Daoy (cell line): ENCODE results near the genes DLAT and TTC12.

- RAMPAGE, long total RNA, result no peak
Observed at GRCh38 chr11:108895777-108896155, 230.9 kb downstream of the DDX10 start.

DNA sequence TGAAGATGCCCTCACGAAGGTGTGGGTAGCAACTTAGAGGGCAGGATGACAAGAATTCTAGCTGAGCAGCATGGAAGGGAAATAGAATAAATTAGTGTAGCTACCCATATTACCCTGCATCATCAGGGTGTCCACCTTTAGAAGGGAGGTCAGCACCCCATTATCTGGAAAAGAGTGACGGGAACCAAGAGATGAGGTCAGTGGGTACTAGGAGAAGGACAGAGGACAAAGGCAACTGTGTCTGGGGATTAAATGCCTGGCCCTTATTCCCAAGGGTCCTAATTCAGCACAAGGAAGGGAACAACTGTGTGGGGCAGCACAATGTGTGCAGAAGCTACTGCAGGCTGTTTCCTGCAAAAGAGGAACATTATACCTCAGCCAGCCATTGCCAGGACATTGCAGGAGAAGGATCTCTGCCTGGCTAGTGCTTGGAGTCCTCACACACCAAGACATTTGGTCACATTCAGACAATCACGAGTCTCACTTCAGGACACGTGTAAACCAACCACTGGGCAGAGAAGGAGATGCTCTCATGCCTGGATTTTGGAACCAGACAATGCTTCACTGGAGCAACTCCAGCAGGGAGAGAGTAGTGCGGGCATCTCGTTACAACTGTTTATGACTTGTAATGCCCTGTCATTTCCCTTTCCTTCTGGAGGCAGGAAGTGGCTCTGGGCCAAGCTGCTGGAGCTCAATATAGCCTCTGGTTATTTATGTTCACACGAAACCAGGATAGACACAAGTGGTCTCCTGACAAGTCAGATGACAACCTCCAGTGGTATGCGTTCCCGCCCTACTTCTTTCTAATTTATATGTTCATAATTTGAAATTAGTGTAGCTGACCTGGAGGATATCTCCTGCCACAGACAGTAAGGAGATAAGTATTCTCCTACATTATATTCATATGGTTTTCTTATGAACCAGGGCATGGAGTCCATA lies 24.0 kb upstream of the ZC3H12C start:
- RAMPAGE, long total RNA, result no peak

GRCh38 chr11:110237451-110237846 lies 59.0 kb downstream of the RDX start:
- RAMPAGE, long total RNA, result no peak

DNA sequence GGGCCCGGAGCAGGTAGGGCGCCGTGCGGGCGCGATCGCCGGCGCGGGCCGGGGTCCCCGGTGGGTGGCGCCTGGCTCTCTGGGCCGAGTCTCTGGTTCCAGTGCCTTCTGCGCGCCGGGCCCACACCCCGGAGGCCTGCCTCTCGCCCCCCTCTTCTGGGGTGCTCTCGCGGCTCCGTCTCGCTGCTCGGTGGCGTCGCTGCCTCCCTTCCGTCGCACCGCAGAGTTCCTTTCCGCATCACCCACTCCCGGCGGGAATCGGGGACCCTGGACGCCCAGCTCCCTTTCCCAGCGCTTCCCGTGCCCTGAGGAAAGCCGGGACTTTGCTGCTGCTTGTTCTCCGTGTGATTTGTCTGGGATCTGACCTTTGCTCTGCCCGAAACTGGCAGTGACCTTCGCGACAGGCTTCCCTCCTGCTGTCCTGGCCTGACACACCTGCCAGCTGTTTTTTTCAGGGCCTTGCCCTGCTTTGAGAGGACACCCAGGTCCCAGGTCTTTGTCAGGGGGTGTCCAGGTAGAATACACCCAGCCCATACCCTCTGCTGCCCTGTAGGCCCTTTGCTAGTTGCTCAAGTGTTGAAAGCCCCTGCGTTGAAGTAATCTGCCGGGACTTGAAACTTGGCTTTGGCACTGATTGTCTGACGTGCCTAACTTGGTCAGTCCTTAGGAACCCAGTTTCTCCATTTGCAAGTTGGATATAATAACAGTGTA lies 700 bp downstream of the FDX1 start:
- RAMPAGE, long total RNA, result no peak

DNA sequence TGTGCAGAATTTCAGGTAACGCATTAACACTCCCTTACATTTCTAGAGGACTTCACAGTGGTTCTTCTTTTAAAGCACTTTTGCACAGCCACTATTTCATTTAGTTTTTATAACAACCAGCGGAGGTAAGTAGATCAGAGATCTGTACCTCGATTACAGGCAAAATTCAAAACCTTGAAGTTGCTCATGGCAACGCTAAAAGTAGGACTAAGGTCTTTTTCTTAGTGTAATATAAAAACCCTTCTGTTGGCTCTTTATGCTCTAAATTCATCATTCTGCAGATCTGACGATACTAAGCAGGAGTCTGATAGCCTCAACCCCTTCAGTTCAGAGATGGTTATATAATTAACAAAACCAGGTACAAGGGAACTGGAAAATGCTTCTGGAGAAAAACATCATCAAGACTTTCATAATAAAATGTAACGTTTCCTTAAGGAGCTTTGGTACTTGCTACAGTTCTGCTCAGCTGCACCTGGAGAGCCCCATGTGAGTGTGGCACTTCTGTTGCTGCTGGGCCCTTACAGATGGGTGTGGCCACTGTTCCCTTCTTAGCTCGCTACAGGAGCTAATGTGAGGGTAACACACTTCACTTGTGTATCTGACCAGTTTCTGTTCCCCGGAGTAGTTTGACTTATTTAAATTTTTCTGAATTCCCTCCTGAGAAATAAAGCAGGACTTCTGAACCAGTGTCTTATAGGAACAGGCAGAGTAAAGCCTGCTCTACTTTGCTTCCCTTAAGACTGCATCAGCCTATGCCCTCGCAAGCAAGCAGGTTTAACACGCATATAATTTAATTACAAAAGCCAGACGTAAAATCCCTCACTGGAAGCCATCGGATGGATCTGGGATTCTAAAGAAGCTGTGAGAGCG lies 3.9 kb downstream of the POU2AF3 start:
- RAMPAGE, long total RNA, result no peak

- RAMPAGE, long total RNA, result no peak
Observed at GRCh38 chr11:111302957-111304026, 4.9 kb downstream of the POU2AF3 start.

DNA sequence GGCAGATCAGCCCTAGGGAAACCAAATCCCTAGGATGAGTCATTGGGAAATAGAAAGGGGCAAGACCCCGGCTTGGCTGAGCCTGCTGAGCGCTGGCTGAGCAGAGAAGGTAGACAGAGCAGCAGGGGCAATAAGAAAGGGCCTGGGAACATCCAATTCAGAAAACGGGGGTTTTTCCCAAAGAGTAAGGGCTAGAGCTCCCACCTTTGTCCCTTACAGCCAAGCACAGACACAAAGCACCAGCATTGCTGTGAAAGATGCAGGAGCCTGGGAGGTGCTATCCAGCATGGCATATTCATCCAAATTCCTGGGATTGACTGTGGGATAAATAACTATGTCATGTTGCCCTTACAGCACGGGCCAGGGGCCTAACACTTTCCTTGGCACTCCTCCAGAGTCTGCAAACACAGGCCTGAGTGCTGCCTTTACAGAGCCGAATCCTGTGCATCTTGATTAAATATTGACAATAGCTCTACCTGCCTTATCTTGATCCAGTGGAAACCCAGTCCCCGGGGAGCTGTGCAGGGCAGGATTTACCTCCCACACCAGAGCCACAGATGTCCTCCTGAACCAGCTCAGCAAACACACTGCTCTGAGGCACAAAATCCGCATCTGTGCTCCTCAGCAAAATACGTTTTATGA lies 36.2 kb downstream of the POU2AF3 start:
- RAMPAGE, long total RNA, result no peak

DNA sequence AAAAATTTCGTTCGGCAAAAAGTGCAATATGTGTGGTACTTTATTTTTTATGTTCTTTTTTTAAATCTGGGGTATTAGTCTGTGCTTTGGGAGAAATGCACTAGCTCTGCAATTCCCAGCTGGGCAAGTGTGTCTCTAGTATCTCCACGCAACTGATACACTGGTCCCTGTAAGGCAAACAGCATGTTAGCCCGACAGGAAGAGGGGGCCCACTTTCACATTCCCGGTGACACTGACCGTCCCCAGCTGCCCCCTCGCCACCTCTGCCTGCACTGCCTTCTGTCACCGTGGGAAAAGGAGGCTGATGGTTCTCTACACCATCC lies 39.3 kb downstream of the PPP2R1B start:
- RAMPAGE, long total RNA, result no peak

GRCh38 chr11:111736094-111736422 lies 30.1 kb downstream of the PPP2R1B start:
- RAMPAGE, long total RNA, result no peak

- RAMPAGE, long total RNA, result no peak
Observed at GRCh38 chr11:111787877-111788664, 21.9 kb upstream of the PPP2R1B start.

GRCh38 chr11:111878425-111878743 lies 581 bp downstream of the FDXACB1 start:
- RAMPAGE, long total RNA, result no peak

GRCh38 chr11:111927408-111927748 lies 8.7 kb downstream of the C11orf52 start:
- RAMPAGE, long total RNA, result no peak

DNA sequence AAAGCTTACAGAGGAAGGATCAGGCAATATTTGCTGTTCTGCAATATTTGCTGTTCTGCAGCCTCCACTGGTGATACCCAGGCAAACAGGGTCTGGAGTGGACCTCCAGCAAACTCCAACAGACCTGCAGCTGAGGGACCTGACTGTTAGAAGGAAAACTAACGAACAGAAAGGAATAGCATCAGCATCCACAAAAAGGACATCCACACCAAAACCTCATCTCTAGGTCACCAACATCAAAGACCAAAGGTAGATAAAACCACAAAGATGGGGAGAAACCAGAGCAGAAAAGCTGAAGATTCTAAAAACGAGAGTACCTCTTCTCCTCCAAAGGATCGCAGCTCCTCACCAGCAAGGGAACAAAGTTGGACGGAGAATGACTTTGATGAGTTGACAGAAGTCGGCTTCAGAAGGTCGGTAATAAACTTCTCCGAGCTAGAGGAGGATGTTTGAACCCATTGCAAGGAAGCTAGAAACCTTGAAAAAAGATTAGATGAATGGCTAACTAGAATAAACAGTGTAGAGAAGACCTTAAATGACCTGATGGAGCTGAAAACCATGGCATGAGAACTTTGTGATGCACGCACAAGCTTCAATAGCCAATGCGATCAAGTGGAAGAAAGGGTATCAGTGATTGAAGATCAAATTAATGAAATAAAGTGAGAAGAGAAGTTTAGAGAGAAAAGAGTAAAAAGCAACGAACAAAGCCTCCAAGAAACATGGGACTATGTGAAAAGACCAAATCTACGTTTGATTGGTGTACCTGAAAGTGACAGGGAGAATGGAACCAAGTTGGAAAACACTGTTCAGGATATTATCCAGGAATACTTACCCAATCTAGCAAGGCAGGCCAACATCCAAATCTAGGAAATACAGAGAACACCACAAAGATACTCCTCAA lies 18.4 kb upstream of the DLAT start:
- RAMPAGE, long total RNA, result no peak

DNA sequence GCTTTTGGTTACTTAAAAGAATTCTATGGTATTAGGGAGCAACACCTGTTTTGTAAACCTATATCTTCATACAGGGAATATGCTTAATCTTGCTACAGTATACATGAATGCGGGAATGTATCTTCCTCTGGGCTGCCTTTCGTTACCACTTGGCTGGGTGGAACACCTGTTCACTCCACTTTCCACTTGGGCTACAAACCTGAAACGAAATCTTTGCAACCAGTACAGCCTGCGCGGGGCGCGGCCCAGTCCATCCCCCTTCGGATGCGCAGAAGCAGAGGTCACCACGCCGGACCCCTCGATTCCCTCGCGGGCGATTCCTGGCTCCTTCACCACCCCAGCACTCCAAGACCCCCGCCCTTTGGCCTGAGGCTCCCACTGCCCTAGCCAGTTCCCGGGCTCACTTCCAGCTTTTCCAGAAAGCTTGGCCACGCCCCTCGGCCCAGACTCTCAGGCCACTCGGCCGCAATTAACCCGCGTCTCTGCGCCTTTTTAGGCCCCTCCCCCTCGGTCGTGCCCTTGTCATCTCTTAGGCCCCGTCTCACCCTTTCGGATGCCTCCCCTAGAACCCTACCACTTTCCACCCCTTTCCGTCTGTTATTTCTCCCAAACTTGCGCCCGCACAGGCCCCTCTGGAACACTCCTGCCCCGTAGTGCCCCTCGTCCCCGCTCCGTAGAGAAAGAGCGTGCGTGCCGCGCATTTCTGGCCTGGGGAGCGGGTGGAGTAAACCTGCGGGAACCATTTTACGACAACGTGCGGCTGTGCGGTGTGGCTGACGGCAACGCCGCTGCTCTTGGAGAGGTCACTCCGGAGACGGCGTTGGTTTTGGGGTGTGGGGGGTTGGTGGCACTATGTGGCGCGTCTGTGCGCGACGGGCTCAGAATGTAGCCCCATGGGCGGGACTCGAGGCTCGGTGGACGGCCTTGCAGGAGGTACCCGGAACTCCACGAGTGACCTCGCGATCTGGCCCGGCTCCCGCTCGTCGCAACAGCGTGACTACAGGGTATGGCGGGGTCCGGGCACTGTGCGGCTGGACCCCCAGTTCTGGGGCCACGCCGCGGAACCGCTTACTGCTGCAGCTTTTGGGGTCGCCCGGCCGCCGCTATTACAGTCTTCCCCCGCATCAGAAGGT lies at the start of gene DLAT:
Gene DLAT, plus strand, starts transcription at position 788 of the 1,133 bp plus-strand sequence.
- RAMPAGE, long total RNA, result no peak

DNA sequence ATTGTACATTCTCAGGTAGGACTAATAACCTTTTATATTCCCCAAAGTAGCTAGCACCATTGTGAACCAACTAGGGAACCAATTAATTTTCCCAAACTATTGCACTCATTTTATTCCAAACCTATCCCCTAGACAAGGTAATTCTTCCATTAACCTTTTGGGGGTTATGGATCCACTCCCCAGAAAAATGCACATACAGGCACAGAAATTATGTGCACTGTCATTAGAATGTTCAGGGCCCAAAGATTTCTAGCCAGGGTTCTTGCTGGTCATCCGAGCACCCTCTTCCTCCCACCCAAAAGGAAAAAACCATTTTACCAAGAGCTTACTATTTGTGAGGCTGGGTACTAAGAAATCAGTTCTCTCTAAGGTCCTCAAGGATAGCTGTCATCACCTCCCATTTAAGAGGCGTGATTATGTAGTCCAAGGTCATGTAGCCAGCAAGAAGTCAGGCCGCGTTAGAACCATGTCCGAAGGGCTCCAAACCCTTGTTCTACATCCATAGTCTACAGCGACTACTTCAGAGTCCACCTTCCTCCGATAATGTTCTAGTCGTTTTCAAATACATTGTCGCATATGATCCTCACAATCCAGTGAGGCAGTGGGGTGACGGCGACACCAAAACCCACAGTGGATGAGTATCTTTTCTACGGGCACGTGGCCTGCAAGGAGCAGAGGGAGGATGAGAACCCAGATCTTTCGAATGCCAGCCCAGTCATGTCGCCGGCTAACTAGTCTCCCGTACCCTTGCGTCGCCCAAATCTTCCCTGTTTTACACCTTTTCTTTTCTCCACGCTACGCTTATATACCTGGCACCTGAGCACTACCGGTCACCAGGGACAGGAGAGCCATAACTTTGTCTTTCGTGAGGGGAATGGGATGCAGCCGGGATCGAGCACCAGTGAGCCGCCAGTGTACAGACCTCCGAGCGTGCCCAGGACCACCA lies 634 bp downstream of the TIMM8B start:
- RAMPAGE, long total RNA, result no peak

- RAMPAGE, long total RNA, result no peak
Observed at GRCh38 chr11:112159117-112159875, 4.6 kb downstream of the IL18 start.

GRCh38 chr11:112175979-112176539 lies 747 bp downstream of the BCO2 start:
- RAMPAGE, long total RNA, result no peak

DNA sequence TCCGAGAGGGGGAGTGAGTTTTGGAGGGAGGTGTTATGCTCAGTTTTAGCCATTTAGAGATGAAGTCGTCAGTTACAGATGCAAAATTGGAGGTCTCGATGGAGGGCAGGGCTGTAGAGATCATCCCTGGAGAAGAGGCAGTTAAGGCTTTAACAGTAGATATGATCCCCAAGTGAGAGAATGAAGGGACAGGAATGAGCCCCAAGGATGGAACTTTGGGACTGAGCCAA lies 108.9 kb upstream of the NCAM1 start:
- RAMPAGE, long total RNA, result no peak

GRCh38 chr11:112863215-112863604 lies 98.0 kb upstream of the NCAM1 start:
- RAMPAGE, long total RNA, result no peak

- RAMPAGE, long total RNA, result no peak
Observed at GRCh38 chr11:113314206-113315262, at the start of gene TTC12. TTC12 (plus strand) TSS chr11:113314583.